Mucosa of descending colon (tissue), 1 donor: ENCODE data around the genes NHS, SCML1, CDKL5, ADGRG2 and SMPX.

DNA sequence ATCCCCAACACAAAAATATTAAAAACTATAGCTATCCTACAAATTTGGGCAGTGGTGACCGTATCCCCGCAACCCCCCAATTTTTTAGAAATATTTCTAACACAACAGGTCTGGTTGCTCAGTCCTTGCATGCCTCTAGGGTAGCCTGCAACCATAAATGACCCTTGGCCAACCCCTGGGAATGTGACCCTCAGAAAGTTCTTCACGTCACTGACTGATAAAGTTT is 12.4 kb downstream of the RBBP7 start:
- PRO-cap = no peak

GRCh38 chrX:16882030-16882615 is 12.0 kb upstream of the RBBP7 start:
- PRO-cap = no peak

- PRO-cap = no peak
Measured at GRCh38 chrX:17109098-17109494, 162.6 kb downstream of the REPS2 start.

- PRO-cap = unidirectional peak, plus-strand start at chrX:17375256
Measured at GRCh38 chrX:17374834-17375784, at the start of gene NHS. NHS (plus strand) TSS chrX:17375200.

GRCh38 chrX:17587231-17587537 is 150.1 kb upstream of the SCML1 start:
- PRO-cap = no peak

DNA sequence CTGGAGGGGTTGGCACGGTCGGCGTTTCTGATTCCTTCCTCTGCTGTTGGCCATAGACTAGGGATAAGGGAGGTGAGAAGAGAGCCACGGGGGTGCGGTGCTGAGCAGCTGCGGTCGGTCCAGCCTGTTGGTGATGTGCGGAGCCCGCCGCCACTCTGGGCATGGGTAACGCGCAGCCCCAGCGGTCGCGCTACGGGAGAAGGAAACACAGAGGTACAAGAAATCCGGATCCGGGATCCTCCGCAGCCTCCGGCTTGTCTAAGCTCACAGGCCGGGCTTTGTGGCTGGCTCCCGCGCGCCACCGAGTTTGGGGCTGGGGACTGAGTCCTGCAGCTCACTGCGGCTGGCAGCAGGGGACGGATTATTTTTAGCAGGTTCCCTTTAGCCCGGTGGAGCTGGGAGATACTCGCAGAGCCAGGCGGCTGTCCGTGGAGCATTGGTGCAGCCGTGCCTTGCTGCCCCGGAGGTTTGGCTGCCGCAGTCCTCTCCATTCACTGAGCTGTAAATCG is 82.1 kb upstream of the SCML1 start:
- PRO-cap = no peak

GRCh38 chrX:17737390-17737971 is at the start of gene SCML1:
SCML1 (plus strand) TSS chrX:17737493.
- PRO-cap = bidirectional peak, plus-strand start at chrX:17737488, minus-strand start at chrX:17737138

DNA sequence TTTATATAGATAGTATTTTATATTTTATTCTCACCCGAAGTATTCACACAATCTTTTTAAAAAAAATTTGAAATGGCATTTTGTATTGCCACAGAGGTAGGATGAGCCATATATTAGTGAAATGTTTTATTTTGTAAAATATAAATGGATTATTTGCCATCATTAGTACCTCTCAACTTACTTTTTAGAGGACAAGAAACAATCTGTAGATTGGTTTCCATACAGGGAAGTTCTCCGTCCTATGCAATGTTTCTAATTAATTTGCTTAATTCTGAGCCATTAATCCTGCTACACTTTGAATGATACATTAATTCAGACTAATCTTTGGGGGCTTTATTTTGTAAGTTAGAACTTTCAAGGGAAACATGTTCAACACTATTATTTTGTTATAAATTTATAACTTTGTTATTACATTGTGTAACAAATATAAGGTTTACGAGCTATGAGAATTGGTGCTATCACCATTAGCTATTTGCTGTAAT is 17.0 kb downstream of the SCML1 start:
- PRO-cap = no peak

DNA sequence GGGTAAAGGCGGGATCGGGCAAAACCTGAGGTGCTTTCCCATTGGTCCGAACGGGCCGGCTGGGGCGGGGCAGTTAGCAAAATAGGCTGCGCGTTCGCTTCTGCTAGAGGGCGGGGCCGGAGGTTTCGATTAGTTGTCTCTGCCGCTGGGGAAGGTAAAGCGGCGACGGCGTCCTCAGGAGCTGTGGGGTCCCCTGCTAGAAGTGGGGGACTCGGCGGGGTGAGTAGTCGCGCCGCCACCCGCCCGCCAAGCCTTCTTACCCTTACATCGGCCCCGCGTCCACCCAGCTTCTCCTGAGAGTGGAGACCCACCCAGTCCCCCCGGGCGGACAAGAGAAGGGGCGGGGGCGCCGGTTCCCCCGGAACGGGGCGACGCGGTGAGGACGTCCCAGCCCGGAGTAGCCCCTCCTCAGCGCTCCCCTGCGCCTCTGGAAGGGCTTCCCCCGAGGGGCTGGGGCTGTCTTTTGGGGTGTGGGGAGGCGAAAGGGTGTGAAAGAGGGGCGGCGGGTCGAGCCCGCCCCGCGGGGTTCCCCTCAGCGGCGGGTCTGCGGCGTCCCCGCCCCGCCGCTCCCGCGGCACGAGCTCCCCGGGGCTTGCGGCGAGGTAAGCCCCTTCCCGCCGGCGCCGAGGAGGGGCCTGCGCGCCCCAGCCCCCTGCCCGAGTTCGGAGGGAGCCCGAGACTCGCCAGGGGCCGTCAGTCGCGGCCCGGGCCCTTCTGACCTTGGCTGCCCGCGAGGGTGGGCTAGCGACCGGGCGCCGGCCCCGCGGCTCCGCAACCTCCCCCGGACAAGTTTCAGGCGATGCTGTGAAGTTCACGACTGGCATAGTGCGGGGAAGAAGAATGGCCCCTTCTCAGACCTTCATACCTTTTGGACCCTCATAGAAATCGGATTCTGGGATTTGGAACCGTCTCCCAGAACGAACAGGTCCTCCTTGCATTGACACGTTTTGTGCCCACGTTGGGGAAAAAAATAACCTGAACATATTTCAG is at the start of gene CDKL5:
Gene CDKL5 (plus strand): TSS at position 132 of the 990 bp plus-strand sequence.
- PRO-cap = bidirectional peak, plus-strand start at position 132 of the sequence, minus-strand start outside the sequence

GRCh38 chrX:18675498-18675807 is 3.5 kb upstream of the RS1 start:
- PRO-cap = no peak

- PRO-cap = no peak
Measured at GRCh38 chrX:18702826-18703484, 4.5 kb upstream of the PPEF1 start.

GRCh38 chrX:18872916-18873722 is 110.8 kb downstream of the PHKA2 start:
- PRO-cap = no peak

DNA sequence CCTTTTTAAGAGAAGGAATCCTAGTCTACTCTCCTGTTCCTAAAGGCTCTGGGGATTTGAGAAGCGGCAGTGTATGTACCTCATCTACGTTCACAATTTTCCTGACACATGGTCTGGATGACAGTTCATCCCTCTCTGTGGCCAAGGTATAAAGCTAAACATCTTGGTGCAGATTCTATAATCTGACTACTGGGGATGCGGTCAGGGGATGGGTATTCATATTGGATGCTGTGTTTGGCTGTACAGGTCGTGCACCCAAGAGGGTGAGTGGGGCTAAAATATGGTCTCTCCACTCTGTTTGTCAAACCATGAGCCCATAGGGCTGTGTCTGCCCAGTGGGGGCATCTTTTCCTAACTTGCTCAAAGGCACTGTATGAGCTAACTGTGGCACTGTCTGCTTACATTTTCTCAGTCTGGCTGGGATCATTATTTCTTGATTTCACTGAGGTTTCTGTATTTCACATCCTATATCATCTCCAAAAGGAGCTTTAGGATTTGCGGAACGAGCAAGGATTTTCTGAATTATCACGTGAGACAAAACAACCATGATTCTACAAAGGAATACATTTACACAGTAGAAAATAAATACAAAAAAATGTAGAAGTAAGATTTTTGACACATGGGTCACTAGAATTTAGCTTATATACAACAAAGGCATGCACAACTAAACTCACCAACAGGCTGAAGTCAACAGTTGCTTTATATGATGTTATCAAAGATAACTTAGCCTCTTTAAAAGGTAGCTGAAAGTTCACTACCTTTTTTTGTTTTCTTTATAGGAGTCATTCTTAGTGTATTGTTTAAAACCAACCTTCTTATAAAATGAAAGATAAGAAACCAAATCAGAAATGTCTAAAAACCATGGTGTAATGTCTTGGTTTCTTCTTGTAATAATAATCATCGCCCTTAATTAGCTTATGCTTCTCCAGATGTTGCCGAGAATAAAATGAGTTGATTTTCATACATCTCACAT is 6.2 kb upstream of the PHKA2 start:
- PRO-cap = no peak

DNA sequence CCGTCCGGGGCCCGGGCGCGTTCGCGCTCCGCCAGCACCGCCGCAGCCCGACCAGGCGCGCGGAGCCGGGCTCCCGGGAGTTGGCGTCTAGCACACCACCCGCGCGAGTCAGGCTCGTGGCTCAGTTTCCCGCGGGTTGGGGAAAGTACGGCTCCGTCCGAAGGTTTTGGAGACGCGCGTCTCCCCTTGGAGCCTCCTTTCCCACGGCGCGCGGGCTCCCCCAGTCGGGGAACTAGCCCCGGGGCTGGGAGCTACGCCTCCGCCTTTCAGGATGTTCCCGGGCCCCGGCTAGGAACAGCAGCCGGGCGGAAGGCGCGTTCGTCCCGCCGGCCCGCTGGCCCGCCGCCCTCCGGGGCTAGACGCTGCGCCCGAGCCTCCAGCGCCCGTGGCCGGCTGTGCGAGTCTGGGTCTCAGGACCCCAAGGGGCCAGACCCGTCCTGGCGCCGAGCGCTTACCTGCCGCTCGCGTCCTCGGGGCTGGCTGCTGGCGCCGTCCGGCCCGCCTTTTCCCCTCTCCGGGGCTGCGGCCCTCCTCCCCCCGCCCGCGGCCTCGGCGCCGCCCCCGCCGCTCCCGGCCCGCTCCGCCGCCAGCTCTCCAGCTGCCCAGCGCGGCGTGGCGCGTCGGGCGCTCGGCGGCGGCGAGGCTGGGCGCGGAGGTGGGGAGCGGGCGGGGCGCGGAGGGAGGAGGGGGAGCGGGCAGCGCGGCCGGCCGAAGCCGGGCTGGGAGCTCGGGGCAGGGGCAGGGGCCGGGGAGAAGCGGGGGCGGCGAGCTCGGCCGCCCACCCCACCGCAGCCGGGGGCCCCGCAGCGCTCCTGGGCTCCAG is at the start of gene ADGRG2:
Gene ADGRG2 (minus strand): TSS at position 482 of the 823 bp plus-strand sequence.
- PRO-cap = no peak

DNA sequence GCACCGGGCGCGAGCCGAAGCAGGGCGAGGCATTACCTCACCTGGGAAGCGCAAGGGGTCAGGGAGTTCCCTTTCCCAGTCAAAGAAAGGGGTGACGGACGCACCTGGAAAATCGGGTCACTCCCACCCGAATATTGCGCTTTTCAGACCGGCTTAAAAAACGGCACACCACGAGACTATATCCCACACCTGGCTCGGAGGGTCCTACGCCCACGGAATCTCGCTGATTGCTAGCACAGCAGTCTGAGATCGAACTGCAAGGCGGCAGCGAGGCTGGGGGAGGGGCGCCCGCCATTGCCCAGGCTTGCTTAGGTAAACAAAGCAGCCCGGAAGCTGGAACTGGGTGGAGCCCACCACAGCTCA is 20.5 kb upstream of the ADGRG2 start:
- PRO-cap = no peak

GRCh38 chrX:19580197-19581499 is 65.3 kb upstream of the MAP3K15 start:
- PRO-cap = no peak

DNA sequence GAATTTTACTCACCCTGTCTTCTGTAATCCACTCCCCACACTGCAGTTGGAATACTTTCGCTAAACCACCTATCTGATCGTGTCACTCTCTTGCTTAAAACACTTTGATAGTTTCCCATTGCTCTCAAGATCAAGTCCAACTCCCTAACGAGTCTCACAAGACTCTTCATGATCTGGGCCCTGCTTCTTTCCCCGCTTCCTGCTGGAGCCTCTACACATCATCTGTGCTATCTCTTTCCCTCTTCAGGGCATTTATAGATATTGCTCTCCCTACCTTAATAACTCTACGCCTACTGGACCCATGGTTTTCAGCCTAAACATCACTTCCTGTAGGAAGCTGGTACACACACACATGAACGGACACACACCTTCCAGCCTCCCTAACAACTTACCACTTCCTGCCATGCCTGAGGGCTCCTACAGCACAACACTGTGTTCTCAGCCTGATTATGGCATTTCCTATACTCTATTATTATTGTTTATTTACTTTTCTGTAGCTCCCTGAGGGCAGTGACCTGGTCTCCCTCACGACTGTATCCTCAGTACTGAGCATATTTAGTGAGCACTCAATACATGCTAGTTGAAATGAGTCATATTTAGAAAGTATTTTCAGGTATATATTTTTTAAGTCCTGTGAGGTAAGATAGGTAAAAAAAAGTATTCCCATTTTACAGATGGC is 163.6 kb upstream of the MAP3K15 start:
- PRO-cap = no peak

DNA sequence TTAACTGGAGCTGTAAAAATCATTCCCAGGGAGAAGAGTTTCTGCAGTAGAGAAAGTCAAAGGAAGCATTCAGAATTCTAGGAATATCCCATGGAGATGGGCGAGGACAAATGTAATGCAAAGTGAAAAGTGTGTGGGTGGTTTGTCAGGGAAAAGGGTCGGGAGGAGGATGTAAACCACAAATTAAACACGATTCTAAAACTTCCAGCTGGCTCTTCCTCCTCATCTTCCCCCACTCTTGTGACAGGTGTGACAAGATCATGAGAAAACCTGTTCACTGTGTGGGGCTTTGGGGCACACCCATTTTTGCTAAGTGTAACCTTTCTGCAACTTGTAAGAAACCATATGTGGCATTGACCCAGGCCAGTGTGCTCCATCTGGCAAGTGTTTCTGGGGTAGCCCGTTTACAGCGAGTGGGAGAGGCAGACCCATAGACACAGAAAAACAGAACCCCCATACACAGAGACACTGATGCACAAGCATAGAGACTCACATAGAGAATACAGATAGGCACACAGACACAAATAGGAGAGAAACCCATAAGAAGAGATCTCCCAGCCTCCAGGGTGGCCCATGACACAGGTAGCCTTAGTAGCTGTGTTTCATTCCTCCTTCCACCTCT is 114.7 kb downstream of the SH3KBP1 start:
- PRO-cap = no peak

DNA sequence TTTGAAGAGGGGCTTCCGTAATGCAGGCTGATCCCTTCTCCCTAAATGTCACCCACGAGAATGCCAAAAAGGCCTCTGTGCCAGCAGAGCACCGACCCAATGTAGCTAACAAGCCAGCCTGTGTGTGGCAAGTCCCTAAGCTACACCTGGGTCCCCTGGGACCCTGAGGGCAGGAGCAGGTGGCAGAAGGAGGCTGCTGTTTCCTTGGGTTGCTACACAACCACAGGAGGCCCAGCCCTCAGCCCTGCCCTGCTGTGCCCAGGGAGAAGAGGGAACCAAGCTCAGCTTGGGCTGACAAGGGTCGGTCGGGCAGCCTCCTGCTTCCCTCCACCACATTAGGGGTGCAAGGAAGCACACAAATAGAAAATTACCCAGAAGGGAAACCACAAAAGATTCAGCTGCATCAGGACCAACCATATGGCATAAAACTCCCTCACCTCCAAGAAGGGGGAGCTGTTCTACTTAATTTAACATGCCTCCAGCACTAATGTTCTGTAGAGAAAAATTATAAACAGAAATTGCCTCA is 55.4 kb downstream of the MAP7D2 start:
- PRO-cap = no peak

DNA sequence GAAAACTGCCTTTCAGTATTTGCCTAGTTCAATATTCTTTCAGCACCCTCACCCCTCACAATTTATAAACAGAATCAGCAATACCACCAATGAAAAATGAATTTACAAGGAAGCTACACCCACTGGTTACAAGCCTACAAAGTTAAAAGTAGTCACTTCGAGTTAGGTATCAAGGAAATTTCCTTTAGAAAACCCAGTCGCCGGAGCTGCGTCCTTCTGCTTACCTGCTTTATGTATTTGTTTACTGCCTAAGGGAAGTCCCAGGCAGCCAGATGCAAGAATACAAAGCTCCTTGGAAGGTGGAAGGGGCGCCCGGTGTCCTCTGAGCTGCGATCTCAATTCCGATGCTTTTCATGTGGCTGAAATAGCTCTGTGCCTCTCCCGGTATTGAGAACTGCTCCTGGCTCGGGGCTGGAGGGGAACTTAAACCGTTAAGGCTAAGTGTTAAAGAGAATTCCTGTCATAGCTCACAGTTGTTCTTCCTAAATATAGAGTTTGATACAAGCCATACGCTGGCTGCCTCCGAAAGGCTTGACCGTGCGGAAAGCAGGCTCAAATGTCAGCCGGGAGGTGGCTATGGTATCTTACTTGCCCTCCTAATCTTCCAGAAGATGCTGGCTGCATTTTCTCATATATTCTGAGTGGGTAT is at the start of gene SMPX:
Gene SMPX (minus strand): TSS at position 399 of the 649 bp plus-strand sequence.
- PRO-cap = no peak